ENCODE results near the genes FAM110C and TPO.

GRCh38 chr2:35828-36409 is 10.4 kb downstream of the FAM110C start:
- PRO-cap: no peak

DNA sequence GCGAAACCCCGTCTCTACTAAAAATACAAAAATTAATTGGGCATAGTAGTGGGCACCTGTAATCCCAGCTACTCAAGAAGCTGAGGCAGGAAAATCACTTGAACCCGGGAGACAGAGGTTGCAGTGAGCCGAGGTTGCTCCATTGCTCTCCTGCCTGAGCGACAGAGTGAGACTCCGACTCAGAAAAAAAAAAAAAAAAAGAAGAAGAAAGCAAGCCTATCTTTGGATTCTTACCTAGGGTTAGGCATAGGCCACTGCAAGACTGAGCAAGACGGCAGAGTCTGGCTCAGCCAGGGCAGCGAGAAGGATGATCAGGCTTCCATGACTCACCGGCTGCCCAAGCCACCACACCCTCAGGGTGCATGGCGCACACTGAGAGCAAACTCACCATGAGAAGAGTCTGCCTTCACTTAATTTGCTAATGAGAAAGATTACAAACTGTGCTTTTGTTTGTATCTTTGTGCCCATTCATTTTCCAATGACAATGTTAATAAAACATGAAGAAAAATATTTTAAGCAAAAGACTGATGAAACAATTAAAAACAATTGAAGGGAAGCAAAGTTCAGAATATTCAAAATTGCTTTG is 8.2 kb downstream of the FAM110C start:
- PRO-cap: no peak

- PRO-cap: no peak
Observed at GRCh38 chr2:46391-47420, at the start of gene FAM110C. Gene FAM110C (minus strand): TSS chr2:46505.

GRCh38 chr2:289379-290529 is 1.9 kb upstream of the ALKAL2 start:
- PRO-cap: no peak

DNA sequence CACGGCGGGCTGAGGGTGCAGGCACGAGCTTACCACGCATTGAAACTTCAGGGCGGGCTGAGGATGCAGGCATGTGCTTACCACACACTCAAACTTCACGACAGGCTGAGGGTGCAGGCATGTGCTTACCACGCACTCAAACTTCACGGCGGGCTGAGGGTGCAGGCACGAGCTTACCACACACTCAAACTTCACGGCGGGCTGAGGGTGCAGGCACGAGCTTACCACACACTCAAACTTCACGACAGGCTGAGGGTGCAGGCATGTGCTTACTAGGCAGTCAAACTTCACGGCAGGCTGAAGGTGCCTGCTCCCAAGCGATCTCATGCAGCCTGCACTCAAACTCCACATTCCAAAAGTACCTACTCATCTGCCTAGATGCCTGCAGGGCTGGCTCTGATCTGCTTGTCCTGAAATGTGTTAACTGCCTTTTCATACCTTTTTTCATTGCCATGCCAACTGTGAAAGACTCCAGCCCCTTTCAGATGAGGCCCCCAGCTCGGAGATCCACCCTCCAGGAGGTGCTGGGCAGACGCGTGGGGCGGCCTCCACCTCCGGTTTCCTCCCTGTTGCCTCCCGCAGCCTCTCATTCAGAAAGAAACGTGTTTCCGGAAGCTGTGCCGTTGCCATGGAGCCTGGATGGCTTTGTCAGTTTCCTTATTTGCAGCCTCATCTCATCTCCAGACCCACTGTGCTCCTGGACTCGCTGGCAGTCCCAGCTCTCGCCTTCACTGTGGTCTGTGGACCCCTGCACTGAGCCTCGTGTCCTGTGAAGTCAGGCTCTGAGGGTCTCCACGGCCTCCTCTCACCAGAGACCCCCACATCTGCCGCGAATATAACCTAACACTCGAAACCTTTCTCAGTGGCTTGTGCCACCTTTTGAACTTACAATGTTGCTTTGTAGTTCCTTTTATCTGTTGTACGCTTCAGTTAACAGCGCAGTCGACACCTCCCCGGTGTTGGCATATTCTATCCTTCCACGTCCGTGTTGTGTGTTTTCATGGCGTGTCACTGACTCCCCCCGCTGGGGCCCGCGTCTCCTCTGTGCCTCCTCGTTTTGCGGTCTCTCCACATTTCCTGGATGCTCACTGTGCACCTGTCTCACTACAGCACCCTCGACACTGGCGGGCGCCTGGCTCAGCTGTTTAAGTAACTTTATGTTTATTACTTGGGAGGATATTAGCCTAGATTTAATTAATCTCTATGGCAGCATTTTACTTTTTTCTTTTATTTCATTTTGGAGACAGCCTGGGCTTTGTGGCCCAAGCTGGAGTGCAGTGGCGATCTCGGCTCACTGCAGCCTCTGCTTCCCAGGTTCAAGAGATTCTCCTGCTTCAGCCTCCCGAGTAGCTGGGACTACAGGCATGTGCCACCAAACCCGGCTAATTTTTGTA is 106.1 kb upstream of the ALKAL2 start:
- PRO-cap: no peak

- PRO-cap: no peak
Observed at GRCh38 chr2:443138-443728, 155.3 kb upstream of the ALKAL2 start.

DNA sequence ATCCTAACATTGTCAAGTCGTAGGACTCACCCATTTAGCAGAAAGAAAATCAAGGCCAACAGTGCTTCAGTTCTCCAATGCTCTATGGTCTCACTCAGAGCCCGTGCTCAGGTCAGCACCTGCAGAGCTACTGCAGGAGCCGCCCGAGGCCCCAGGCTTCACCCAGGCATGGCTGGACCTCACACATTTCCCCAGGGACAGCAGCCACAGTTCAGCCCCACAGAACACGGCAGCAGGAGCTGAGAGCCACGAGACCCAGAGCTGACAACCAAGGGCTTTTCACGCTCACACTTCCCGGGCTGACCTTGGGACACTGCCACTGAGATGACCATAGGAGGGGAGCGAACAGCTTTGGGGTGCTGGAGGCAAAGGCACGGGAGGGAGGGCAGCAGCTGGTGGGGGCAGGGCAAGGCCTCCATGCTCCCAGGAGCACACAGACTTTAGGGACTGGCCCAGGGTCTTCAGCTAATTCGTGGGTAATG is 4.2 kb downstream of the TMEM18 start:
- PRO-cap: no peak

- PRO-cap: unidirectional peak, plus-strand start at chr2:740007
Observed at GRCh38 chr2:739713-740073, 62.5 kb upstream of the TMEM18 start.

DNA sequence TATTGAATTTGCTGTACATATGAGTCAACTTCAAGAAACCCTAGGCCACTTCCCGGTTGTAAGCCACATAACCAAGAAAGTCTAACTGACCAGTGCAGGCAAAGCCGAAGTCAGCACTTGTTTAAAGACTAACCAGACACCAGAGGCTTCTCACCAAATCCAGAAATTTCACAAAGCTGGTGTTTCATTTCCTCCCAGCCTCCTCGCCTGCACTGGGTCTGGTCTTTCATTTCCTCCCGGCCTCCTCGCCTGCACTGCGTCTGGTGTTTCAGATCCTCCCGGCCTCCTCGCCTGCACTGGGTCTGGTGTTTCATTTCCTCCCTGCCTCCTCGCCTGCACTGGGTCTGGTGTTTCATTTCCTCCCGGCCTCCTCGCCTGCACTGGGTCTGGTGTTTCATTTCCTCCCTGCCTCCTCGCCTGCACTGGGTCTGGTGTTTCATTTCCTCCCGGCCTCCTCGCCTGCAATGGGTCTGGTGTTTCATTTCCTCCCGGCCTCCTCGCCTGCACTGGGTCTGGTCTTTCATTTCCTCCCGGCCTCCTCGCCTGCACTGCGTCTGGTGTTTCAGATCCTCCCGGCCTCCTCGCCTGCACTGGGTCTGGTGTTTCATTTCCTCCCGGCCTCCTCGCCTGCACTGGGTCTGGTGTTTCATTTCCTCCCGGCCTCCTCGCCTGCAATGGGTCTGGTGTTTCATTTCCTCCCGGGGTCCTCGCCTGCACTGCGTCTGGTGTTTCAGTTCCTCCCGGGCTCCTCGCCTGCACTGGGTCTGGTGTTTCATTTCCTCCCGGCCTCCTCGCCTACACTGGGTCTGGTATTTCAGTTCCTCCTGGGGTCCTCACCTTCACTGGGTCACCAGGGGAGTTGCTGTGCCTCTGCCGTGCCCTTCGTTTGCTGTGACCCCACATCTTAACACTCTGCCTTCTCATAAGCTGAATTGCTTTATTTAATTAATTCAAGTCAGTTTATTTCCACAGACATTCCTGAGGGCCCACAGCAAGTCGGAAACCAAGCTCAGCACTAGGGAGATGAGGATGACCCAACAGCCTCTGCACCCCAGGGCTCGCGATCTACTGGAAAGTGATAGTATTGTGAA is 40.8 kb upstream of the SNTG2 start:
- PRO-cap: no peak

- PRO-cap: no peak
Observed at GRCh38 chr2:1055195-1055641, 104.6 kb downstream of the SNTG2 start.

- PRO-cap: no peak
Observed at GRCh38 chr2:1170122-1170811, 219.6 kb downstream of the SNTG2 start.

GRCh38 chr2:1366792-1367014 is 46.6 kb upstream of the TPO start:
- PRO-cap: no peak

DNA sequence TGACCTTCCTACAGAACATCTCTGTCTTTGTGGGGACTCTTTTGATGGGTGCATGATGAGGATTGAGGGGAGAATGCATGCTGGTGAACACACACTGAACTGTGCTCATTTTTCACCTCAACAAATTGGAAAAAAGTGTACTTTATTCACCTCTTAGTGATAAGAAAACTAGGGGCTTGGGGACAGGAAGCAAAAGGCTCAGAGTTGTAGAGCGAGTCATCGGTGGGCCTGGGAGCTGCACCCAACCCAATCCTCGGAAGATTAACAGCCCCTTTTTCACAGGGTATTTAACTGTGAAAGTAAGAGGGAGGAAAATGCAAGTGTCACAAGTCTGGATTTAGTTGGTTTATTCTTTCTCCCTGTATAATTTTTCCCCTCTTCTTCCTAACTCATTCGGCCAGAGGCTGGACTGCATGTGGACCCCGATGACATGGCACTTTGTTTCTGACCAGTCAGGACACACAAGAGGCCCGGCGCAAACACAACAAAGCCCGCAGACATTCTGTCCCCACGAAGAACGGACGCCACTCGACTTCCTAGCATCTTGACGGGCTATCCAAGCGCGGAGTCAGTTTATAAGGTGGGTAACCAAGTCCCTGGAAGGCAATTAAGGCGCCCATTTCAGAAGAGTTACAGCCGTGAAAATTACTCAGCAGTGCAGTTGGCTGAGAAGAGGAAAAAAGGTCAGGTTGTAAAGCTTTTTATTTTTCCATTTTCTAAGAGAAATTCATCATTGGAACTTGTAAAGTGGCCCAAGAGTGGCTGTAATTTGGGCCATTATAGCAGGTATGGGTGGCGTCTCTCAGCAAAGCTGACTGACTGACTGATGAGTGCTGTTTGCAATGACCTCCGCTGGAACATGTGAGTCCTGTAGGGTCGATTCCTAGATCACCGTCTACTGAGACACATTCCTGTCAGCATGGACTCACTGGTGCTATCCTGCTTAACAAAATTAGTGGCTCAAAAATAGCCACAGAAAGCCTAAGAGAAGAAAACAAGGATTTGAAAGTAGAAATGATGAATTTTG is at the start of gene TPO:
Gene TPO (plus strand): TSS at position 601 of the 1,027 bp plus-strand sequence.
- PRO-cap: no peak

DNA sequence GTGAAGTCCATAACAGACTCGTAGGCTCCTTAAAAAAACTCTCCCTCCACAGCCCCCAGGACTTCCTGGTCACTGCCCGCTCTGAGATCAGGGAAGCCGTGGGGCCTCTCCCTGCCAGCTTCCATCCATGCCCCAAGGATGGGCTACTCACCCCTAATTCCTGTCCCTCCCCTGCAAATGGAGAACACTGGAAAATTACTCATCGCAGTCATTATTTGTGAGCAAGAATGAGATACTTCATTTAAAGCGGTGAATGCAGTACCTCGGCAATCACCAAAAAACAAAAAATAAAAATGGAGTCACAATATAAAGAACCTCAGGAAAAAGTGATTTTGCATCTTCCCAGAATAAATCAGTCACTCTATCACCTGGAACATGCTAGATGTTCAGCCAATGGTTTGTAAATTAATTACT is 2.6 kb downstream of the TPO start:
- PRO-cap: no peak

GRCh38 chr2:1593904-1594204 is 150.5 kb downstream of the PXDN start:
- PRO-cap: no peak

GRCh38 chr2:1600299-1600669 is 144.0 kb downstream of the PXDN start:
- PRO-cap: no peak

GRCh38 chr2:1648421-1649875 is 95.4 kb downstream of the PXDN start:
- PRO-cap: no peak

DNA sequence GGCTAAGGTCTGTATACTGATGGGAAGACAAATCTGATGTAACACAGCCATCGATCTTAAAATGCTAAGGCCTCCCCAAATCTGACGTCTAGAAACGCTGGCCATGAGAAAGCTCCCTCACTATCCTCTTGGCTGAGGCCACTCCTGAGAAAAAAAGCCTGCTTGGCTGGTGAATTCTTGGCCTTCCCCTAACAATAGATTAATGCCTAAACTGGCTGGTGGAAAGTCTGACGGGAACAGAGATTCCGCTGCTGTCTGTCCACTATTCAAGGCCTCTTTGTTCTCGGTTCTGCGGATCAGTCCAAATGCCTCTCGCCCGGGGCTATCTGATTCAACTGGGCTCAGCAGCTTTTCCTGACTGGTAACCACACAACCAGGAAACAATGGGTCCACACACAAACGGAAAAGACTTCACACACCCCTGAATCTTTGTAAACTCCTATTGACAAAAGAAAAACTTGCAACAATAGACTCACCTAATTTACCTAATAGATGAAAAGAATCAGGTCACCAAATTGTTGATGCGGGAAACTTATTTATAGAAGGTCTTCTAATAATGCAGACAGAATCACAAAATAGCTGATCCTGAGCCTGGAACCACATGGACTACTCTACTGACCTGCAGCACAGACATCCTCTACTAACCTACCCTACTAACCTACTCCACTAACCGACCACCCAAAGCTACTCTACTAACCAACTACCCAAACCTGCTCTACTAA is 27.1 kb downstream of the PXDN start:
- PRO-cap: no peak

DNA sequence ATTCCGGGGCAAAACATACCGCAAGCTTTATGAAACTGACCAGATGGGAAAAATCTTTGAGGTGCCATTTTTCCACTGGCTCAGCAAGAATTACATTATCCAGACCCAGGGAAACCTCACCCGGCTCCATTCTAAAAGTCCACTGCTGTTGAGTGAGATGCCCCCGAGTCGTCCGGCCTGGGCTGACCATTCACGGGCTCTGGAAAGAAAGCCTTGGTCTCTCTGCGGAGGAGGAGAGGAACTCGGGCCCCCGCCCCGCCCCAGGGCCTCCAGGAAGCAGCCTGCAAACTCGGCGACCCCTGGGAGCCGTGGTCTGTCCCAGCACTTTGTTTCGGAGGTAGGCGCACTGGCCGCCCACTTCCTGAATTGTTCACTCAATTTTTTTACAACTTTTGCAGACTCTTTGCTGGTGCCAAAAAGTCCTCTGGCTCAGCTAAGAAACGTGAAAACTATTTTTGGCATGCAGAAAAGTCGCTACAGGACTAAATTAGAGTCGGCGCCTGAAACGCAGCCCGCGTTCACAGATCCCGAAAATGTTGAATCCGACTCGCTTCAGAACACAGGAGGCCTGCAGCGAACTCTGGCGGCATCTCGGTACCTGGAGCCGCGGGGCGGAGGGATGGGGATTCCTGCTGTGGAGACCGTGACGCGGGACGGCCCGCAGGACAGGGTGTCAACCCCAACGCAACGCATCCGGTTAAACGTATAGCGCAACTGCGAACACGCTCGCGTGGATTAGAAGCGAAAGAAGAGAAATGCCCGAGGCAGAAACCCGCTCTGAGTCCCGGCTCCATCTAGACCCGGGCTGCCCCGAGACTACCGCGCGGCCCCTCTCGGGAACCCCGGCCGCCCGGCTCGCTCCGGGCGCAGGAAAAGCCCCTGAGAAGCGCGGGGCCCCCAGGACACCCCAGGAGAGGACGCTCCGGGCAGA is 1.5 kb downstream of the PXDN start:
- PRO-cap: unidirectional peak, plus-strand start at position 323 of the sequence

DNA sequence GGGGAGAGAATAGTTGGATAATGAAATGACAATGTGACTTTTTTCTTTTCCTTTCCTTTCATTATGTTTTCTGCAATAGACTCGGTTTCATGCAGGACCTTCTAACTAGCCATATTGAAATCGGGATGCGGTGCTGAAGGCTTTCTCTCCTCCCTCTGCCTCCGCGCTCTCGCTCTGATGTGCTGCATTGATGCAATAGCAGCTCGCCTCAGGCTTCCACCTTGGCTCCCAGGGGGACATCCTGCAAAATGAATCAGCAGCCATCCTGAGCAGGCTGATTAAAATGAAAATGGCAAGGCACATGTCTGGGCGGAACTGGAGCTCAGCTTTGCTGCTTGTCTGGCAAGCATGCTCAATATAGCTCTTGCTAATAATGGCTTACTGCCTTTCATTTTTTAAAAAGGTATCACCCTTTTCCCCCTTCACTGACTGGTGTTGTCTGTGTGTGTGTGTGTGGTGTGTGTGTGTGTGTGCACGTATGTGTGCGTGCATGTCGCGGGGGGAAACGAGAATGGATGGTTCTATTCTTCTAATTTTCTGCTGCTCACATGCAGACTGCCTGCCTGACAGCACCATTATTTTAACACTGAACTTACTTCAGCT is 853 bp upstream of the MYT1L start:
- PRO-cap: no peak